Islet of Langerhans (tissue), 1 donor: ENCODE data around the genes CEACAM19 and TOMM40.

- RRBS, result no CpG with 5 or more reads among the region's 4 CpGs
Observed at GRCh38 chr19:44571381-44571608, 41.8 kb upstream of the CEACAM20 start.

DNA sequence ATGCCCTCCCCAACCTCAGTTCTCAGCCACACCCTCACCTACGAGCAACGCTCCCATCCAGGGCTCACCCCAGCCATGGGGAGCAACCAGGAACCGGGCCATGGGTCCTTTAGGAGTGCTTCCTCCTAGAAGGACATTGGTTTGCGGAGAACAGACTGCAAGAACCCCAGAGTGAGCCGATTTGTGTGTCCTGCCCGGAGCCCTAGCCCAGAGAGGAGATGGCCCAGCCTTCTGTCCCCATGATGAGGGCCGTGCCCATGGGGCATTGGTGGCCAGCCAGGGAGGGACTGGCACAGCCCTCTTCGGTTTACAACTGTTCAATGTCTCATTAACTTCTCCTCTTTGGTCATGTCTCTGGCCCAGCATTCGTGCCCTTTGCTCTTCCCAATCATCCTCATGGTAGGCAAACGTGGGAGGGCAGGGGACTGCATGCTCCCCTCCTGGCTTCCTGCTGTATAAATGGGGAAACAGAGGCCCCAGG, 32.9 kb upstream of the IGSF23 start:
- RRBS, result 95% methylated on average over 3 of the region's 10 CpGs

GRCh38 chr19:44601996-44602563, 11.3 kb upstream of the IGSF23 start:
- RRBS, result no CpG with 5 or more reads among the region's 8 CpGs

DNA sequence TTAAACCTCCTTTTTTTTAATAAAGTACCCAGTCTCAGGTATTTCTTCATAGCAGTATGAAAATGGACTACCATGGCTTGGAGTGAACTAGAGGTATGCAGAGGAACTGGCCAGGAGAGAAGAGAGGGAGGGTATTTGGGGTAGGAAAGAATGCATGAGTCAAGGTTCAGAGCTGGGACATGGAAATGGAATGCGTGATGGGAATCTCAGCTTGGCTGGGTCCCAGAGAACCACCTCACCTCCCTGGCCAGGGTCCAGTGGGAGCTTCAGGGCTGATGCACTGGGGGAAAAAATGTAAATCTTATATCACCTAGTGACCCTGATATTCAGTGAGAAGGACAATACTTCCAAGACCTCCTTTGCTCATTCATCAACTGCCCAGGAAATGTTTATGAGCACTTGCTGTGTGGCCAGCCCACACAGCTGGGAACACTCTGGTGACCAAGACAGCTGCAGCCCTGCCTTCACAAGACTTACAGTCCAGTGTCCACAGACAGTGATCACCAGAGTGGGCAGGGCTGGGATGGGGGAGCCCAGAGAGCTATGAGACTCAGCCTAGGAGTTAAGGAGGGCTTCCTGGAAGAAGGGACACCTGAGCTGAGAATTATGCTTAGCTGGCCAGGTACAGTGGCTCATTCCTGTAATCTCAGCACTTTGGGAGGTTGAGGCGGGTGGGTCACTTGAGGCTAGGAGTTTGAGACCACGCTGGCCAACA, 12.8 kb downstream of the IGSF23 start:
- RRBS, result no CpG with 5 or more reads among the region's 3 CpGs

DNA sequence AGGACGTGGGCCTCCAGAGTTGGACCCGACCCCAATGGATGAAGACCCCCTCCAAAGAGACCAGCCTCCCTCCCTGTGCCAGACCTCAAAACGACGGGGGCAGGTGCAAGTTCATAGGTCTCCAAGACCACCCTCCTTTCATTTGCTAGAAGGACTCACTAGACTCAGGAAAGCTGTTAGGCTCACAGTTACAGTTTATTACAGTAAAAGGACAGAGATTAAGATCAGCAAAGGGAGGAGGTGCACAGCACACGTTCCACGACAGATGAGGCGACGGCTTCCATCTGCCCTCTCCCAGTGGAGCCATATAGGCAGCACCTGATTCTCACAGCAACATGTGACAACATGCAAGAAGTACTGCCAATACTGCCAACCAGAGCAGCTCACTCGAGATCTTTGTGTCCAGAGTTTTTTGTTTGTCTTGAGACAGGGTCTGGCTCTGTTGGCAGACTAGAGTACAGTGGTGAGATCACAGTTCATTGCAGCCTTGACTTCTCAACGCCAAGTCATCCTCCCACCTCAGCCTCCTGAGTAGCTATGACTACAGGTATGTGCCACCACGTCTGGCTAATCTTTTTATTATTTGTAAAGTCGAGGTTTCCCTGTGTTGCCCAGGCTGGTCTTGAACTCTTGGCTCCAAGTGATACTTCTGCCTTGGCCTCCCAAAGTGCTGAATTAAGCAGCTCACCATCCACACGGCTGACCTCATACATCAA, 9.3 kb upstream of the CEACAM19 start:
- RRBS, result no CpG with 5 or more reads among the region's 13 CpGs

DNA sequence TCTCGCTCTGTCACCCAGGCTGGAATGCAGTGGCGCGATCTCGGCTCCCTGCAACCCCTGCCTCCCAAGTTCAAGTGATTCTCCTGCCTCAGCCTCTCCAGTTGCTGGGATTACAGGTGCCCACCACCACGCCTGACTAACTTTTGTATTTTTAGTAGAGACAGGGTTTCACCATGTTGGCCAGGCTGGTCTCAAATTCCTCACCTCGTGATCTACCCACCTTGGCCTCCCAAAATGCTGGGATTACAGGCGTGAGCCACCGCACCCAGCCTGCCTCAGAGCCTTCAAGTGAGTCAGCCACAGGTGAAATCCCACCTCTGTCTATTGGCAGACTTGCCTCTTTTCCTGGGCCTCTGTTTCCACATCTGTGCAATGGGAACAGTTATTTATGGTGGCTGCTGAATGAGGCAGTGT, at the start of gene CEACAM19:
Gene CEACAM19, plus strand, starts transcription at position 334 of the 414 bp plus-strand sequence.
- RRBS, result no CpG with 5 or more reads among the region's 8 CpGs

- RRBS, result 56% methylated on average over 8 of the region's 15 CpGs
Observed at GRCh38 chr19:44697188-44697860, 1.6 kb upstream of the CEACAM16 start.

GRCh38 chr19:44726546-44727021, 21.9 kb upstream of the BCL3 start:
- RRBS, result 73% methylated on average over 2 of the region's 15 CpGs

- RRBS, result no CpG with 5 or more reads among the region's 3 CpGs
Observed at GRCh38 chr19:44735093-44735364, 13.5 kb upstream of the BCL3 start.

DNA sequence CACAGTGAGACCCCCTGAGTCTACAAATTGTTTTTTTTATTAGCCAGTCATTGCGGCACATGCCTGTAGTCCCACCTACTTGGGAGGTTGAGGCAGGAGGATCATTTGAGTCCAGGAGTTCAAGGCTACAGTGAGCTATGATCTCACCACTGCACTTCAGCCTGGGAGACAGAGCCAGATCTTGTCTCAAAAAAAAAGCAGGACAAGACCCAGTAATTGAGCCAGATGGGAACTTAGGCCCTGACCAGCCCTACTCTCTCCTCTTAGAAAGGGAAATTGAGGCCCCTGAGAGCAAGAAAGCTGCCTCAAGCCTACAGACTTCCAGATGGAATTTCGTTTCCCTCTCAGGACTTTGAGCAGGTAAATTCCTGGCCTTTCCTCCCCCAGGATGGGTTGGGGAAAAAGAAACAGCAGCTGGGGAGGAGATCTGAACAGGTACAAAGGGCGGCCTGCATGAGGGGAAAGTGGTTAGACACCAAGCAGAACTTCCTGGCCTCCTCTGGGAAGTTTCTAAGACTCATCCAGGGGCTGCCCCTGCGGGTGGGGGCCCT, 3.7 kb upstream of the BCL3 start:
- RRBS, result no CpG with 5 or more reads among the region's 4 CpGs

- RRBS, result 12% methylated on average over 1 of the region's 4 CpGs
Observed at GRCh38 chr19:44749108-44749517, 605 bp downstream of the BCL3 start.

- RRBS, result no CpG with 5 or more reads among the region's 13 CpGs
Observed at GRCh38 chr19:44859746-44860297, 13.7 kb downstream of the NECTIN2 start.

GRCh38 chr19:44870033-44870656, 20.9 kb upstream of the TOMM40 start:
- RRBS, result no CpG with 5 or more reads among the region's 11 CpGs

DNA sequence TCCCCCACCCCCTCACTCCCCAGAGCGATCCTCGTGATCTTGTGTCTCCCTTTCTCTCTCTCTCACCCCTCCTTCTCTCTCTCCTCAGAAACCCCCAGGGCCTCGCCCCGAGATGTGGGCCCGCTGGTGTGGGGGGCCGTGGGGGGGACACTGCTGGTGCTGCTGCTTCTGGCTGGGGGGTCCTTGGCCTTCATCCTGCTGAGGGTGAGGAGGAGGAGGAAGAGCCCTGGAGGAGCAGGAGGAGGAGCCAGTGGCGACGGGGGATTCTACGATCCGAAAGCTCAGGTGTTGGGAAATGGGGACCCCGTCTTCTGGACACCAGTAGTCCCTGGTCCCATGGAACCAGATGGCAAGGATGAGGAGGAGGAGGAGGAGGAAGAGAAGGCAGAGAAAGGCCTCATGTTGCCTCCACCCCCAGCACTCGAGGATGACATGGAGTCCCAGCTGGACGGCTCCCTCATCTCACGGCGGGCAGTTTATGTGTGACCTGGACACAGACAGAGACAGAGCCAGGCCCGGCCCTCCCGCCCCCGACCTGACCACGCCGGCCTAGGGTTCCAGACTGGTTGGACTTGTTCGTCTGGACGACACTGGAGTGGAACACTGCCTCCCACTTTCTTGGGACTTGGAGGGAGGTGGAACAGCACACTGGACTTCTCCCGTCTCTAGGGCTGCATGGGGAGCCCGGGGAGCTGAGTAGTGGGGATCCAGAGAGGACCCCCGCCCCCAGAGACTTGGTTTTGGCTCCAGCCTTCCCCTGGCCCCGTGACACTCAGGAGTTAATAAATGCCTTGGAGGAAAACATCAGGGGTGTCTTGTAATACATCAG, 12.7 kb upstream of the TOMM40 start:
- RRBS, result no CpG with 5 or more reads among the region's 26 CpGs

- RRBS, result no CpG with 5 or more reads among the region's 76 CpGs
Observed at GRCh38 chr19:44891041-44891896, at the start of gene TOMM40. TOMM40 (plus strand) TSS chr19:44891254.

DNA sequence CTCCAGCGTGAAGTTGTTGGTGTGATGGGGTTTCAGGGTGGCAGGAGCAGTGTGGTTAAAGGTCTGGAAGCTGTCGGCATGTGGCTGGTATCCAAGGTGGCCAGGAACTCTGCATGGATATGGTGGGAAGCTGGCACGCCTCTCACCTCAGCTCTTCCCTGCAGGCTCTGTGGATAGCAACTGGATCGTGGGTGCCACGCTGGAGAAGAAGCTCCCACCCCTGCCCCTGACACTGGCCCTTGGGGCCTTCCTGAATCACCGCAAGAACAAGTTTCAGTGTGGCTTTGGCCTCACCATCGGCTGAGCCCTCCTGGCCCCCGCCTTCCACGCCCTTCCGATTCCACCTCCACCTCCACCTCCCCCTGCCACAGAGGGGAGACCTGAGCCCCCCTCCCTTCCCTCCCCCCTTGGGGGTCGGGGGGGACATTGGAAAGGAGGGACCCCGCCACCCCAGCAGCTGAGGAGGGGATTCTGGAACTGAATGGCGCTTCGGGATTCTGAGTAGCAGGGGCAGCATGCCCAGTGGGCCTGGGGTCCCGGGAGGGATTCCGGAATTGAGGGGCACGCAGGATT, 2.6 kb upstream of the APOE start:
- RRBS, result no CpG with 5 or more reads among the region's 17 CpGs

DNA sequence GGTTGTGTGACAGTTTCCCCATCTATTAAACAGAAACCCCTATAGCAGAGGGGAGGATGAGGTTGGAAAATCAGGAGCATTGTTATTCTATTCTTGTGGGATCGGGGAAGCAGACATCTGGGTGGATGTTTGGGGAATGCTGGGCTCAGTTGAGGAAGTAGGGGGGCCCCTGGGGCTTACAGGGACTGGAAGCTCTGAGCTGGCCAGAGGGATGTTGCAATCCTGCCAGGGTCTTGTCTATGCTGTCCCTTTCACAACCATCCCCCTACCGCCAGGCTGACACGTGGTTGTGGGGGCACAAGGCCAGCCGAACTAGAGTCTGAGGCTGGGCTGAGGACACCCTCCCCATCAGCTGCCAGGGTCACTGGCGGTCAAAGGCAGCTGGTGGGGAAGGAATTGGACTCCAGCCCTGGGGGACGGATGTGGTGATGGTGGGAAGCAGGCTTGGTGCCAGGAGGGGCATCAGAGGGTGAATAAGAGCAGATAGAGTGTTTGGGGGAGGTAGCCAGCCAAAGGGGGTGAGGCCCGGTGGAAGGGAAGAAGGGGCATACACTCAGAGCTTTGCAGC, 11.0 kb downstream of the APOC1 start:
- RRBS, result no CpG with 5 or more reads among the region's 7 CpGs

DNA sequence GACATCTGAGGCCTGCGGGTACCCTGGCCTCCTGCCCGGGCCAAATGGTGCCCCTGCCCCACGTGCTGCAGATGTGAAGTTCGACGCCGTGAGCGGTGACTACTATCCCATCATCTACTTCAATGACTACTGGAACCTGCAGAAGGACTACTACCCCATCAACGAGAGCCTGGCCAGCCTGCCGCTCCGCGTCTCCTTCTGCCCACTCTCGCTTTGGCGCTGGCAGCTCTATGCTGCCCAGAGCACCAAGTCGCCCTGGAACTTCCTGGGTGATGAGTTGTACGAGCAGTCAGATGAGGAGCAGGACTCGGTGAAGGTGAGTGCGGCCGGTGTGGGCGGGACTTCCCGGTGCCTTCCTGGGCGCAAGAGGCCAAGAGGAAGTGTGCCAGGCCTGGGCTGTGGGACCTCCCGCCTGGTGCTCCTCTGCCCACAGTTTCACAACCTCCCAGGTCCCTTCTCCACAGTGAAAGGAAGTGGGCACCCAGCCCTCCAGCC, 14.1 kb upstream of the RELB start:
- RRBS, result no CpG with 5 or more reads among the region's 22 CpGs

- RRBS, result no CpG with 5 or more reads among the region's 21 CpGs
Observed at GRCh38 chr19:45021834-45022572, 16.8 kb upstream of the CLASRP start.

- RRBS, result no CpG with 5 or more reads among the region's 5 CpGs
Observed at GRCh38 chr19:45279697-45280311, 28.7 kb downstream of the MARK4 start.